ENCODE results near the genes SCGN, H4C3, H2BC4, H4C5 and H2AC8.

- RRBS = no CpG with 5 or more reads among the region's 2 CpGs
These were observed 227 bp downstream of the C6orf62 start for GRCh38 chr6:24718889-24718965.

- RRBS = no CpG with 5 or more reads among the region's 3 CpGs
These were observed 1.8 kb downstream of the GMNN start for GRCh38 chr6:24776569-24776999.

- RRBS = no CpG with 5 or more reads among the region's 1 CpG
These were observed 105.3 kb upstream of the RIPOR2 start for GRCh38 chr6:25040929-25041504.

DNA sequence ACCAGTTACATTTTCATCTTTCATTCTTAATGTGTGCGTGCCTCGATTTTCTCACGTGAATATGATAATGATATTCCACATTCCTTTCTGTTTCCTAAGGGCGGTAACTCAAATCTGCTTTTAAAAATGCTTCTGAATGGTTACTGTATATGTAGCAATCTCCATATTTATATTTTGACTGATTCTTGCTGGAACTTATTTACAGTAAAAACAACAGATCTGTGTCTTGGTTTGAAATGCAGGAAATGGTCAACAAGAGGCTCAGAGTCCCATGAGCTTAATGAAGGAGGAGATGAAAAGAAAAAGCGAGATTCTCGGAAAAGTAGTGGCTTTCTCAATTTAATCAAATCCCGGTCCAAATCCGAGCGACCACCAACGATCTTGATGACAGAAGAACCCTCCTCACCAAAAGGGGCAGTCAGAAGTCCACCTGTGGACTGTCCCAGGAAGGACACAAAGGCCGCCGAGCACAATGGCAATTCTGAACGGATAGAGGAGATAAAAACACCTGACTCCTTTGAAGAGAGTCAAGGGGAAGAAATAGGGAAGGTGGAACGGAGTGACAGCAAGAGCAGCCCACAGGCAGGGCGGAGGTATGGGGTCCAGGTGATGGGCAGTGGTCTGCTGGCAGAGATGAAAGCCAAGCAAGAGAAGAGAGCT lies 51.8 kb upstream of the SCGN start:
- RRBS = no CpG with 5 or more reads among the region's 15 CpGs

- RRBS = no CpG with 5 or more reads among the region's 43 CpGs
These were observed at the start of gene SCGN for GRCh38 chr6:25651712-25652777. TSS of gene SCGN (plus strand) at chr6:25652215.

GRCh38 chr6:25987296-25988399 lies 25.0 kb downstream of the TRIM38 start:
- RRBS = no CpG with 5 or more reads among the region's 14 CpGs

DNA sequence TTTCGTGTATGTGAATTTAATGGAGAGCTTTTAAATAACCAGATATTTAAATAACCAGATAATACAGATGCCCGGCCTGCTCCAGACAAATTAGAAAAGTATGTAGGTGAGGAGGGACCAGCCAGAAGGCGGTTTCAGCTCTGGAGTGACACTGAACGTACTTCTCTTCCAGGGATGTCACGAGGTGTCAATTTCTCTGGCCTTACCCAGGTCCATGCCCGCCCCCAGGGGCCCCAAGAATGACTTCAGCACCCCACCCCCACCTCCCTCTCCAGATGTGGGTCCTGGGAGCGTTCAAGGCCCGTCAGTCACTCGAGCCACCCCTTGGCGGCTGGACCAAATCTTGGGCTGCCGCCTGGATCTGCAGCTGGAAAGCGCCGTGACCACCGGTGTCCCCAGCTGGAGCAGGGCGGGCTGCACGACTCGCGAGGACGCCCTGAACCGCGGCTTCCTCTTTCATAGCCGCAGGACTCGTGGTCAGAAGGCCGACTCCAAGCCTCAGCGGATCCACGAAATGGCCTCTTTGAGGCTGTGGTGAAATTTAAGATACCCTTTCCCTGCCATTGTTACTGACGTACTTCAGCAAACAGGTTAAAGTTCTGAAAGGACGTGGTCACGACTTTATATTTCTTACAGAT lies 25.8 kb downstream of the H1-1 start:
- RRBS = no CpG with 5 or more reads among the region's 29 CpGs

GRCh38 chr6:25993101-25993323 lies 24.6 kb downstream of the H1-1 start:
- RRBS = no CpG with 5 or more reads among the region's 7 CpGs

- RRBS = no CpG with 5 or more reads among the region's 7 CpGs
These were observed 14.8 kb upstream of the H1-2 start for GRCh38 chr6:26070955-26071632.

- RRBS = no CpG with 5 or more reads among the region's 3 CpGs
These were observed 251 bp upstream of the H4C3 start for GRCh38 chr6:26103552-26103811.

DNA sequence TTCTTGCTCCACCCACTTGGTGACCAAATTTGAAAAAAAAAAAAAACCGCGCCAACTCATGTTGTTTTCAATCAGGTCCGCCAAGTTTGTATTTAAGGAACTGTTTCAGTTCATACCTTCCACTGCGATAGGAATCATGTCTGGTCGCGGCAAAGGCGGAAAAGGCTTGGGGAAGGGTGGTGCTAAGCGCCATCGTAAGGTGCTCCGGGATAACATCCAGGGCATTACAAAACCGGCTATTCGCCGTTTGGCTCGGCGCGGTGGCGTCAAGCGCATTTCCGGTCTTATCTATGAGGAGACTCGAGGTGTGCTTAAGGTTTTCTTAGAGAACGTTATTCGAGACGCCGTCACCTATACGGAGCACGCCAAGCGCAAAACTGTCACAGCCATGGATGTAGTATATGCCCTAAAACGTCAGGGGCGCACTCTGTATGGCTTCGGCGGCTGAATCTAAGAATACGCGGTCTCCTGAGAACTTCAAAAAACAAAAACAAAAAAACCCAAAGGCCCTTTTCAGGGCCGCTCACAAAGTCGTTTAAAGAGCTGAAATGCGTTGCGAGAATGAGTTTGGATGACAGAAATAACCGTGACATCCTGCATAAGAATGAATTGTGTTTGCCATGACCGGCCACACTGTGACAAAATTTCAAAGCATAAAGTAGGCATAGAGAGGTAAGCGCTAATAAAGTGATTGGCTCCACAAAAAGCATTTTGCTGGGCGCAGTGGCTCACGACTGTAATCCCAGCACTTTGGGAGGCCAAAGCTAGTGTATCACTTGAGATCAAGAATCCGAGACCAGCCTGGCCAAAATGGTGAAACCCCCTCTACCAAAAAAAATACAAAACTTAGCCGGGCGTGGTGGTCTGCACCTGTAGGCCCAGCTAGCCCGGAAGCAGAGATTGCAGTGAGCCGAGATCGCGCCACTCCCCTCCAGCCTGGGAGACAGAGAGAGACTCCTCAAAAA lies at the start of gene H4C3:
TSS of gene H4C3 (plus strand) at position 122 of the 965 bp plus-strand sequence.
- RRBS = 56% methylated on average over 9 of the region's 49 CpGs

DNA sequence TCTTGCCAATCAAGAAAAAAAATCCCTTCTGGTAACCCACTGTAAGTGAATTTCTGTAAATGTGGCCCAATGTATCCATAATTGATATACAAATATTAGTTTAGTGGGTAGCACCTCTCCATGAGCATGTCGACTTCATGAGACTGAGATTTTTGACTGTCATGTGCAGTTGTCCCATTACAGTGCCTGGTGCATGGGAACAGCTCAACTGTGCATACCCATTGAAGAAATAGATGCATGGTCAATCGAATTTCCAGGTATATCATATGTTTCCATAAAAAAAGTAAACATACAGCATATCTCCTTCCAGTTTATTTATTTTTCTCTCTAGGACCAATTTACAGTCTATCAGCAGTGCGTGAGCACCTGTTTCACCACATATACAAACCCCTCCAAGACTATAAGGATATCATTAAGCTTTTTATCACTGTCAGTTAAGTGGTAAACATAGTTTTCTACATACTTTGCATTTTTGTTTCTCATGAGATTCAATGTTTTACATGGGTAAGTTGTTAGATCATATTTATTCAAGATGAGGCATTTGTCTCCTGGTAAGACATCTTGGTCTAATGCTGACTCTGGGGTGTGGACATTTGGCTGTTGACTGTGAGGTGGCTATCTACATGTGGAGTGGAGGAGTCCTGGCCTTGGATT lies 5.1 kb upstream of the H1-6 start:
- RRBS = no CpG with 5 or more reads among the region's 3 CpGs

DNA sequence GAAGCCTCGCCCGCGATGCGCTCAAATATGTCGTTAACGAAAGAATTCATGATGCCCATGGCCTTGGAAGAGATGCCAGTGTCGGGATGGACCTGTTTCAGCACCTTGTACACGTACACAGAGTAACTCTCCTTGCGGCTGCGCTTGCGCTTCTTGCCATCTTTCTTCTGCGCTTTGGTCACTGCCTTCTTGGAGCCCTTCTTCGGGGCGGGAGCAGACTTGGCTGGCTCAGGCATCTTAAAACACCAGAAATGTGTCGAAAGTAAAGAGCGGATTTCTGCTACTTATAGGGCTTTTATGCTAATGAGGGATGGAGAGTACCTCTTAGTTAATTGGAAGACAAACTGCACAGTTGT lies at the start of gene H2BC4:
TSS of gene H2BC4 (minus strand) at position 258 of the 356 bp plus-strand sequence.
- RRBS = no CpG with 5 or more reads among the region's 16 CpGs

GRCh38 chr6:26141305-26142138 lies 14.6 kb upstream of the H1-4 start:
- RRBS = no CpG with 5 or more reads among the region's 4 CpGs

DNA sequence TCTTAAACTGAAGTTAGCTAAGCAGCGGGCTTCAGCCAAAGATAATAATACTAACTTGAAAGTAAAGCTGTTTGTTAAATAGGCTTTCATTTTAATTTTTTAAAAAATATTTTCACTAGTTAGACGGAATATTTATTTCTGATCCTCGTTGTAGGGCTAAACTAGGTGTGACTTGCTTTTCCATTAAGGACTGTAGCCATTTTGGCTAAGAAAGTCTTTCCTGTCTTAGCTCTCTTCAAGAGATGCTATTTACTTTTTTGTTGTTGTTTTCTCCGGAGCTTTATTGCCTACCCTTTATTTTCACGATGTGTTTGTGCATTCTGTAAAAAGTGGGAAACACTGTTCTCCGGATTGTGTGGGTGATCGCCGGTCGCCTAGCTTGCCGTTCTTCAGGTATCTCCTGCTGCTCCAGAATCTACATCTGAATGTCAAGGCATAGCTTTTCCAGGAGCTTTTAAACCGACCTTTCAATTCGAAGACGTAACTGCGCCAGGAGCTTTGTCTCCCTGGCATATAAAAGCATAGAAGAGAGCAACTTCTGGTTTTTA lies 510 bp upstream of the H2BC6 start:
- RRBS = 91% methylated on average over 2 of the region's 14 CpGs

DNA sequence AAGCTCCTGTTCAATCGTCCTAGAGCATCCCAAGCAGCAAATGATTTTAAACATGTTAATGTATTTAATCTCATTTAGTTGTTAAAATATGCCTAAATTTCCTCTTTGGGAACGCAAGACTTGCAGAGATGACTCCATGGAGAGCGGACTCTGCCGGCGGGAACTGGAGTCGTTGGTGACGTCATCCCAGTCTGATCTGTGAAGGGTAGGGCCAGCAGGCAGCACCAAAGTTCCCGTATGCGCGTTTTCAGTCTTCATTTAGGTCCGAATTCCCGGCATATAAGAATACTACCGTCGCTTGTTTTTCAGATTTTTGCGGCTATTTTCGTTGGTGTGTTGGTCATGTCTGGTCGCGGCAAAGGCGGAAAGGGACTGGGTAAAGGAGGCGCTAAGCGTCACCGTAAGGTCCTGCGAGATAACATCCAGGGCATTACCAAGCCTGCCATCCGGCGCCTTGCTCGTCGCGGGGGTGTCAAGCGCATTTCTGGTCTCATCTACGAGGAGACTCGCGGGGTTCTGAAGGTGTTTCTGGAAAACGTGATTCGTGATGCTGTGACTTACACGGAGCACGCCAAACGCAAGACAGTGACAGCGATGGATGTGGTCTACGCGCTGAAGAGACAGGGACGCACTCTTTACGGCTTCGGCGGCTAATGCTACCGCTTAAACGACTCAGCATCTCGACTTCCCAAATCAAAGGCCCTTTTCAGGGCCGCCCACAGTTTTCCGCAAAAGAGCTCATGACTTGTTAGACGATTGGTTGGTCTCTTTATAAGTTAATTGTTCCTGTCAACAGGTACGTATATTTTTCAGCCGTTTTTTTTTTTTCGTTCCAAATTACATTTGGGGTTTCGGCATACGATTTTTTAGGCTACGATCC lies at the start of gene H4C5:
TSS of gene H4C5 (plus strand) at position 308 of the 880 bp plus-strand sequence.
- RRBS = 5% methylated on average over 4 of the region's 56 CpGs

GRCh38 chr6:26206926-26207671 lies 2.7 kb downstream of the H4C5 start:
- RRBS = no CpG with 5 or more reads among the region's 6 CpGs

DNA sequence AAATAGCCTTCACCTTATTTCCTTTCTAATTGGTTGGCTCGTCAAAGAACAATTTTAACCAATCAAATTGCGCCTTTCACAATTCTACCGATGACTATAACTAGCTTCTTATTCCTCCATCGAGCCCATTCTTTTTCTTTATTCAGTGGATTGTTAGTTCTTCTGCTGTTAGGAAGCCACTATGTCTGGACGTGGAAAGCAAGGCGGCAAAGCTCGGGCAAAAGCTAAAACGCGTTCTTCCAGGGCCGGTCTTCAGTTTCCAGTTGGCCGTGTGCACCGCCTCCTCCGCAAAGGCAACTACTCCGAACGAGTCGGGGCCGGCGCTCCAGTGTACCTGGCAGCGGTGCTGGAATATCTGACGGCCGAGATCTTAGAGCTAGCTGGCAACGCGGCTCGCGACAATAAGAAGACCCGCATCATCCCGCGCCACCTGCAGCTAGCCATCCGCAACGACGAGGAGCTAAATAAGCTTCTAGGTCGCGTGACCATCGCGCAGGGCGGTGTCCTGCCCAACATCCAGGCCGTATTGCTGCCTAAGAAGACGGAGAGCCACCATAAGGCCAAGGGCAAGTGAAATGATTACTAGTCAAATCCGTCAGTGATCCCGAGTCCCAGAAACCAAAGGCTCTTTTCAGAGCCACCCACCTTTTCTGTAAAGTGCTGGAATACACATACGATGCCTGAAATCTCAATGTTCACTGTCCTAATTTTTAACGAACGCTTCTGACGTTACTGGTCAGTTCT lies at the start of gene H2AC8:
TSS of gene H2AC8 (plus strand) at position 128 of the 744 bp plus-strand sequence.
- RRBS = 14% methylated on average over 3 of the region's 44 CpGs

GRCh38 chr6:26232439-26232968 lies 2.3 kb downstream of the H1-3 start:
- RRBS = no CpG with 5 or more reads among the region's 7 CpGs

DNA sequence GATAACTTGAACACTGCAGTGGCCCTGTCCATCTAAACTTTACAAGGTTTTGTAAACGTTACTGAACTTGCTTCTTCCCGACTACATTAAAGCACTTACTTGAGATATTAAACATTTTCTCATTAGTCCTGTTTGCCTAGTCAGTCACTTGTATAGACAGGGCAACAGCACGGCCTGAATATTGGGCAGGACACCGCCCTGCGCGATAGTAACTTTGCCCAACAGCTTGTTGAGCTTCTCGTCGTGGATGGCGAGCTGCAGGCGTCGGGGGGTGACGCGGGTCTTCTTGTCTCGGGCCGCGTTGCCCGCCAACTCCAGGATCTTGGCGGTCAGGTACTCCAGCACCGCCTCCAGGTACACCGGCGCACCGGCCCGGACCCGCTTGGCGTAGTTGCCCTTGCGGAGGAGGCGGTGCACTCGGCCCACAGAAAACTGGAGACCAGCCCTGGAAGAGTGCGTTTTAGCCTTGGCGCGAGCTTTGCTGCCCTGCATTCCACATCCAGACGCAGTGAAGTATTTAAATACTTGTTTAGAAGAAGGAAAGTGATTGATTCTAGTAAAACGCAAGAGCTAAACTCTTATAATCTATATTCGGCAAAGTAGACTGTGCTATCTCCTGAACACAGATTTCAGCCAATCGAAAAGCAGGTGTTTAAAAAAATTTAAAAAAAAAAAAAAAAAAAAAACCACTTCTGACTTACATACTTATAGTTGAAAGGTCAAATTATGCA lies 517 bp upstream of the H2BC10 start:
- RRBS = no CpG with 5 or more reads among the region's 35 CpGs

Measured in SK-N-MC (cell line).